ENCODE measurements around a stretch of chr16.

- PRO-cap, result no peak
- RAMPAGE, long total RNA, 4 experiments, result no peak in any of the 4 experiments
Observed at GRCh38 chr16:85601386-85602364, 11.4 kb upstream of the GSE1 start.

GRCh38 chr16:85605150-85606469 is 7.5 kb upstream of the GSE1 start:
- PRO-cap, result no peak
- RAMPAGE, long total RNA, 4 experiments, result no peak in any of the 4 experiments

DNA sequence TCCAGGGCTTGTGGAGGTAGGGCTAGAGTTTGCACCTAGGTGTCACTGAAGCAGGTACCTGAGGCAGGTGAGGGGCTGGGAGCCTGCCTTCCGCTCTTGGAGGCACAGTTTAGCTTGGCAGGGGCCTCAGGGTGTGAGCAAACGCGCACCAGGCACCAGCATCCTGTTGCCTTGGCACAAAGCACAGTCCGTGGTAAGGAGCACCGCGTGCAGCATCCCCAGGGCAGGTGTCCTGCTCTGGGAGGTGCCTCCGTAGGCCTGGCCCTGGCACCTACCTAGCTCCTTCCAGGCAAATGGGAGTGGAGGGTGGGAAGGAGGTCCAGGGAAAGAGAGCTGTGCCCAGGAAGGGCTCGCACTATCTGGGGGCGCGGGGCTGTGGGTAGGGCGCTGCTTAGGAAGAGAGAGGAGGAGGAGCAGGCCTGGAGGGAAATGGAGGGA is 3.1 kb upstream of the GSE1 start:
- PRO-cap, result no peak
- RAMPAGE, long total RNA, 4 experiments, result no peak in any of the 4 experiments

DNA sequence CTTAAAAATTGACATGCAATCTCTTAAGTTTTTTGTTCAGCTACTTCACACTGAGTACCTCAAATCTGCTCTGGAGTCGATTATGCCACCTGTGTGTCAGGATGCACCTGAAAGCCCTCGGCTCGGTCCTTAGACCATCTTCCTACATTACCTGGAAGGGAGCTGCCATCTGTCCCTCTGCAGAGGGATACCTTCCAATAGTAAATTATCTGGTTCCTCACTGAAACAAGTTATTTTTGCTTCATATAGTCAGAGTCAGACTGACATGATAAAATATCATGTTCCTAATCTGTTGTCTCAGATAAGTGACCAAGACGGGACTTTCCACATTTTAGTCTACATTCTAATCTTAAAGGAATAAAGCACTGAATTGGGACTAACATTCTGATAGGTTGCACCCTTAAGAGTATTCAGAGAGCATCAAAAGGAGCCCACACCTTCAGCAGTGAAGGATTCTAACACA is 13.6 kb downstream of the GINS2 start:
- PRO-cap, result no peak
- RAMPAGE, long total RNA, 4 experiments, result no peak in any of the 4 experiments

GRCh38 chr16:85806564-85807176 is 7.2 kb downstream of the COX4I1 start:
- PRO-cap, result no peak
- RAMPAGE, long total RNA, 4 experiments, result no peak in any of the 4 experiments

GRCh38 chr16:85906230-85906776 is 7.3 kb downstream of the IRF8 start:
- PRO-cap, result no peak
- RAMPAGE, long total RNA, 4 experiments, result no peak in any of the 4 experiments

DNA sequence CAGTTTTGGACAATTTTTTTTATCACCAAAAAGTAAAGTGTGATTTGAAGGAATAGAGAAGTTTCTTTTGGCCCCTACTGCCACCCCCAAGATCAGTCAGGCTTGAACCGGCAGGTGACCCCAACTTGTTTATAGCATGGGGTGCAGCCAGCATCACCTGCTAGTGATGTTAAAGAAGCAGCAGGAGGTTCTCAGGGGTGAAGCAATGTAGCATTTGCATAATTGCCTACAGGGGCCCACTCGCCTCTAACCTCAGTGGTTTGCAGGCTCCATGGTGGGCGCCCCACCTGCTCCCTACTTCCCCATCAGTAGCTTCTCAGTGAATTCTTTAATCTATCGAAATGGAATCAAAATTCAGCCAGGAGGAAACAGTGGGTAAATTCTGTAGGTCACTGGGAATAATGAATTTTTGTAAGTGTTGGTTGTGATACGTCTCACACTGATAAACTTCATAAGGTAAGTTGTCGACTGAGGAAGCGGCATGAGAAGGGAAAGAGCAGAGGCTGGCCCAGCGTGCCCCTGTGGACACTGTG is 11.6 kb downstream of the IRF8 start:
- PRO-cap, result no peak
- RAMPAGE, long total RNA, 4 experiments, result no peak in any of the 4 experiments

- PRO-cap, result no peak
- RAMPAGE, long total RNA, 4 experiments, result no peak in any of the 4 experiments
Observed at GRCh38 chr16:85944887-85945688, 46.1 kb downstream of the IRF8 start.

DNA sequence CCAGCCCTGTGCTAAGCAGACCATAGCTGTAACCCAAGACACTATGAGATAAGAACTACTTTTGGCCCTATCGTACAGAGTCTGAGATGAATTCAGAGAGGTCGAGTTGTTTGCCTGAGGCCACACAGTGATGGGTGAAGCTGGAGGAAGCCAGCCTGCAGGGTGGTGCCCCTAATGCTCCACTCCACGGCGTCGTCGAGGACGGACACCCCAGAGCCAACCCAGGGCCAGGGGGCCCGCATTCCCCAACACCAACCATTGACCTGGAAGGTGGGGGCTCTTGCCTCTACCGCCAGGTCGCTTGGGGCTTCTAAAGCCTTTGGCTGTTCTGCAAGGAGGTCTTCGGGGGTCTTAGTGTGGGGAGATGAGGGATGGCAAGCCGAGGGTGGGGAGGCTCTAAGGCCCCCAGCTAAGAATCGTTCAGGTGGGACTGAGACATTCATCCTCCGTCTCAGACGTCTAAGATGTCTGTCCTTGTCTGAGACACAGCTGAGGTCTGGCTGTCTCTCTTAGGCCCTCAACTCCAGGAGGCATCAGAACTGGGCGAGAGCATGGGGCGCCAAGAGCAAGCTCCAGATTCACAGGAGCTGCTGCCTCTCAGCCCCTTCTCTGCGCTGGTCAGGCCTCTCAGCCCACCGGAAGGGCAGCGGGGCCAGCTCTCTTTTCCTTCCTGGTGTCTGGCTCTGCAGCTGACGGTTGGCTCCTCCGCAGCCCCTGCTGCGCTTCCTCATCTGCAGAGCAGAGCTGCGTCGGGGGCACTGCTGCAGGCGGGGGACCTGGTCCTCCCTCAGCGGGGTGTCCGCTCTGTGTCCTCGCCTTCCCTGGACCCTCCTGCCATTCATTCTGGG is 84.3 kb downstream of the IRF8 start:
- PRO-cap, result no peak
- RAMPAGE, long total RNA, 4 experiments, result no peak in any of the 4 experiments

- PRO-cap, result no peak
- RAMPAGE, long total RNA, 4 experiments, result no peak in any of the 4 experiments
Observed at GRCh38 chr16:86077669-86078796, 179.1 kb downstream of the IRF8 start.

- PRO-cap, result no peak
- RAMPAGE, long total RNA, 4 experiments, result no peak in any of the 4 experiments
Observed at GRCh38 chr16:86171294-86171546, 272.3 kb downstream of the IRF8 start.

GRCh38 chr16:86195877-86196478 is 297.0 kb downstream of the IRF8 start:
- PRO-cap, result no peak
- RAMPAGE, long total RNA, 4 experiments, result no peak in any of the 4 experiments

DNA sequence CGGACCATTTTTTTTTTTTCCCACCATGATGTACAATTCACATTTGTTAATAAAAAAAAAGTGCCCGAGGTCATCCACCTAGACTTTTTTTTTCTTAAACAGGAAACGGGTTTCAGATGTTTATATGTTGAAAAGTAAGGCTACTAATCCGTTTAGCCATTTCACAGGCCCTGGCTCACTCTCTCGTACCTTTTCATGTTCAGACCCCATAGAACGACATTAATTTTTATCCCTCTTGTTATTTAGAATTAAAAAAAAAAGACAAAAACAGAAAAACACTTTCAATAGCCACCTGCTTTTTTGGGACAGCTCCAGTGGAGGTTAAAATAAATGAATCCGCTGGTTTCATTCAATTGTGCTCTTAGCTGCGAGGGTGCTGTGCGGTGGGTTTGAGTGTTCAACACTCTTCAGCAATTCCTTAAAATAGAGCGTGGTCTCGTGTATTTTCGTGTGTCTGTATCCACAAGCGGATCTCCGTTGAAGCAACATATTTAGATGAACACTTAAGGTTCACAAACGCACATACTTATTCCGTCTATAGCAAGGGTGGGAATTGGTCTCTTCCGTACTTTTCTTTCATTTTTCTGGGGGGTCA is 297.6 kb downstream of the IRF8 start:
- PRO-cap, result no peak
- RAMPAGE, long total RNA, 4 experiments, result no peak in any of the 4 experiments

DNA sequence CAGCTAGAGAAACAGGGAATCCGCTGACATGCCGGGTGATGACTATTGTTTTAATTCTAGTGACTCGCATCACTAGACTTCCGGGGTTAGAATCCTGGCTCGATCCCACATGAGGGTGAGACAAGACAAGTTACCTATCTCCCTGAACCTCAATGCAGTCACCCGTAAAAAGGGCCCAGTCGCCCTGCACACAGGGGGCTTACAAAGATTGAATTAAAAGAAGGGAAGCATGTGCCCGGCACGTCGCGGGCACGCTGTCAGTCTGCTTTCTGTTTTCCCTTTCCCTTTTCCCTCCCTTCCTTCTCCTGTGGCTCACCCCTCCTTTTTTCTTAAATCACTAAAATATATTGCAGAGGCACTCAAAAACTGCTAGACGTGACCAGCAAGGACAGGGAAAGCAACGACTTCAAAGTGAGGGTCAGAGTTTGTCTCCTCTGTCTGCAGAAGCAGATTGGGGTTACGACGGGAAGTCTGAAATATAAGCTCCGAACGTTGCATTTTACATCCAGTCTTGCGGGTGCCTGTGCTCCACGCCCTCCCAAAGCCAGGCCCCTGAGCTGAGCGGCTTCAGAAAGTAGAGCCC is 212.8 kb upstream of the FOXF1 start:
- PRO-cap, result no peak
- RAMPAGE, long total RNA, 4 experiments, result no peak in any of the 4 experiments

DNA sequence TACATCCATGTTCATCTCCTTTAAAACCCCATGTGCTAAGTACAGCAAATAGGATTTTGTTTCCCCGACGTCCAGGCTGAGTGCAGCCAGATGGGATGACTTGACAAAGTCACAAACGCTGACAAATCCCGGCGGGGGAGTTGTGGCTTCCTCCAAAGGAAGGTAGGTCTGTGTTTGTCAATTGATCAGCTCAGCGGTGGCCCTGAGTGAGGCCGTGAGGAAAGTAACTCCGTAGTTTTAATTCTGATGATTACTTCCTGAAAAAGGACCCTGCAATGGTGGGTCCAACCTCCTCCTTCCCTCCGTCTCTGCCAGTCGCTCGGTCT is 209.6 kb upstream of the FOXF1 start:
- PRO-cap, result no peak
- RAMPAGE, long total RNA, 4 experiments, result no peak in any of the 4 experiments

- PRO-cap, result no peak
- RAMPAGE, long total RNA, 4 experiments, result no peak in any of the 4 experiments
Observed at GRCh38 chr16:86323187-86323561, 187.2 kb upstream of the FOXF1 start.

GRCh38 chr16:86462144-86462615 is 48.1 kb upstream of the FOXF1 start:
- PRO-cap, result no peak
- RAMPAGE, long total RNA, 4 experiments, result no peak in any of the 4 experiments

DNA sequence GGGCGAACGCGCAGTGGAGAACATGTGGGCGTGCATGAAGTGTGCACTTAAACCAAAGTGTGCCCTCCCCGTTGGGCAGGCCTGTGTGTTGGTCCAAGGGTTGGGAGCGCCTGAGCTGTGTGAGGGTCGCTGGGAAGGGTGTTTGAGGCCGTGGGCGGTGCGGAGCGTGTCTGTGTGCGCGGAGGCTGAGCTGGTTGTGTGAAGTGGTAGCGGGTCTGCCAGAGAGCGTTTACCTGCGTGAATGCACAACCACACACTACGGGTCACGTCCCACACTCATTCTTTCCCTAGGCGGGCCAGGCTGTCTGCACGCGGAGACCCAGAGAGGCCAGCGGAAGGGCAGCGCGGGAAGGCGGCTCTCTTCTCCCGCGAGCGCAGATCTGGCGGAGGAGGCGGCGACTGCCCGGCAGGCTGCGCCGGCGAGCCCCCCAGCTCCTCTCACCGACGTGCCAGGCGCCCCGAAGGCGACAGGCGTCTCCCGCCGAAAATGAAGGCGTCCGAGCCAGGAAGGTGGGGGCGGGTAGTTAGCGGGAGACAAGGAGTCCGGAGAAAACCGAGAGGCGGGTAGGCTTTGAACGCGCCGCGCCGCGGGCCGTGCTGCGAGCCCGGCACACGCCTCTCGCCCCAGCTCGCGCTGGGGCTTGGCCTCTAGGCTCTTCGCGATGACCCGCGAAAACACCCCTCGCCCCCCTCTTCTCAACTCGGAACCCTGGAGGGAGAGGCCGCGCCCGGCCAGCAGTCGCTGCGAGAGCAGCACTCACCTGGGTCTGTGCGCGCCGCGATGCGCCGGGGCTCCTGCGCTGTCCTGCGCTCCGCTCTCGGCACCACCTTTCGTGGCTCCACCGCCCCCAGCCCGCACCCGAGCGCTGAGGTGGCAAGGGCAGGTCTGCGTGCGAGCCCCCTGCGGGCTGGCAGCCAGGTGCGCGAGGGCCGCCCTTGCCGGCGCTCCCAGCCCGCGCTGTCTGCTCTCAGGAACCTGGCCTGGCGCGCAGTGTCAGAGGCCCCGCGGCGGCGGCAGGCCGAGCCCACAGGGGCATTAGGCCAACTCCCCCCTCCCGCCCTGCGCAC is 2.1 kb upstream of the FOXF1 start:
- PRO-cap, result no peak
- RAMPAGE, long total RNA, 4 experiments, result no peak in any of the 4 experiments

DNA sequence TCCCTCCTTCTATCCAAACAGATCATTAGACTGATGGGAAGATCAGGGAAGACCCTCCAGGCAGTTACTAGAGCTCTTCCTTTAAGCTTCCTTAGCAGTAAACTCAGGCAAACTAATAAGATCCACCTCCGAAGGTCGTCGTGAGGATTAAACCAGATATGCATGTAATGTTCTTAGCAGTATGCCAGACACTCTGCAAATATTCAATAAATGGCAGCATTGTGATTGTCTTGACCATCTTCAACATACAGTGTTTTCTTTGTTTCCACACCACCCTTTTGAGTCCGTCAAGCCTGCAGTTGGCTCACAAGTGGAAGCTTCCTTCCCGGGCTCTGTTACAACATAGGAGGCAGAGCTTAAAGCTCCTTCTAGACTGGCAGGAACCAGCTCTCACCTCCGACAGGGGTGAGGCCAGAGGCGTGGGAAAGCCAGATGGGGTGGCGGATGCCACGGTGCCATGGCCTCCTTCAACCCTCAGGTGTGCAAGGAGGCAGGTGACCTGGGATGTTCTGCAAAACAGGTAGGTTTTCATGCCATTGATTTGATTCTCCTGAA is 138.3 kb downstream of the FOXL1 start:
- PRO-cap, result no peak
- RAMPAGE, long total RNA, 4 experiments, result no peak in any of the 4 experiments

DNA sequence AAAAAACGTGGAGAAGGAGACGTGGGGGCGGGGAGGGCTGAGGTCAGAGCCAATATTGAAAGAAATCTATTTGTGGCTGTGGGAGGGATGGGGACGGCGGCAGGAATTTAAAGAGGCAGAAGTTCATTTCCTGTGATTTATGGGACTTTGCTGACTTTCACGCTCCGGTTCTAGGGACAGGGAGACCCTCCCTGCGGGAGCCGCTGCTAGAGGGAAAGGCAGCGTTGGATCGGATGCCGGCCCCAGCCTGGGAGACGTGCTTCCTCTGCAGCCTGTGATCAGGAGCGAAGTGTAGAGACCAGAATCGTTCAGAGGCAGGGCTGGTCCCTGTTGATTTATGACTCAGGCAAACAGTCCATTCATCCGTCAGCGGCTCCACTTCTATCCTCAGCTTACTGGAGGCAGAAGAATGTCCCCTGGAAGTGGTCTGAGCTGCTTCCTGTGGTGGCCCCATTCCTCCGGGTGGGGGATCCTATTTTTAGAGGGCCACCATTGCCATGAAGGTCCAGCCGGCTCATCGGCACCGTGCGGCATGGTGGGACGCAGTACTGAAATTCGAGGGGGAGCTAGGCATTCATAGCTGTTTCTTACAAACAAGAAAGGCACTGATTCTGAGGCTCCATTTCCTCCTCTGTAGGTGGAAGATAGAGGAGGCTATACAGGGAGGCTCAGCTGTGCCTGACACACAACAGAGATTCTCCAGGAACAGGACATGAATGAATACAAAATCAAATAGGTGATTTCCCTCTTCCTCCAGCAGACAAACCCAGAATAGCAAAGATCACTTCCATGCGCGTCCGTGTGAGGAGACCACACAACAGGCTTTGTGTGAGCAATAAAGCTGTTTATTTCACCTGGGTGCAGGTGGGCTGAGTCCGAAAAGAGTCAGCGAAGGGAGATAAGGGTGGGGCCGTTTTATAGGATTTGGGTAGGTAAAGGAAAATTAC is 163.2 kb downstream of the FOXL1 start:
- PRO-cap, result no peak
- RAMPAGE, long total RNA, 4 experiments, result no peak in any of the 4 experiments

All from omental fat pad (tissue), 4 donors.